Sternocleidomastoid (tissue), 1 donor: ENCODE data around the genes CGAS, FILIP1 and IMPG1.

- PRO-cap = no peak
Observed at GRCh38 chr6:69456436-69456741, 340.4 kb downstream of the LMBRD1 start.

- PRO-cap = no peak
Observed at GRCh38 chr6:69694380-69695529, 102.1 kb downstream of the LMBRD1 start.

GRCh38 chr6:69790162-69790521 lies 6.7 kb downstream of the LMBRD1 start:
- PRO-cap = no peak

- PRO-cap = bidirectional peak, plus-strand start at chr6:69796305, minus-strand start at chr6:69796151
Observed at GRCh38 chr6:69796013-69796380, 813 bp downstream of the LMBRD1 start.

- PRO-cap = no peak
Observed at GRCh38 chr6:69816003-69816330, 19.2 kb upstream of the LMBRD1 start.

- PRO-cap = no peak
Observed at GRCh38 chr6:70788439-70788776, 120.7 kb downstream of the SMAP1 start.

- PRO-cap = unidirectional peak, minus-strand start at chr6:73422548
Observed at GRCh38 chr6:73422376-73422831, 27.8 kb downstream of the DDX43 start.

GRCh38 chr6:73451784-73452544 lies at the start of gene CGAS:
CGAS (minus strand) TSS chr6:73452297.
- PRO-cap = bidirectional peak, plus-strand start at chr6:73451900, minus-strand start at chr6:73451876; bidirectional peak, plus-strand start at chr6:73452411, minus-strand start at chr6:73452276

- PRO-cap = no peak
Observed at GRCh38 chr6:73513943-73514222, 6.9 kb downstream of the EEF1A1 start.

GRCh38 chr6:73517703-73518138 lies 3.1 kb downstream of the EEF1A1 start:
- PRO-cap = no peak

DNA sequence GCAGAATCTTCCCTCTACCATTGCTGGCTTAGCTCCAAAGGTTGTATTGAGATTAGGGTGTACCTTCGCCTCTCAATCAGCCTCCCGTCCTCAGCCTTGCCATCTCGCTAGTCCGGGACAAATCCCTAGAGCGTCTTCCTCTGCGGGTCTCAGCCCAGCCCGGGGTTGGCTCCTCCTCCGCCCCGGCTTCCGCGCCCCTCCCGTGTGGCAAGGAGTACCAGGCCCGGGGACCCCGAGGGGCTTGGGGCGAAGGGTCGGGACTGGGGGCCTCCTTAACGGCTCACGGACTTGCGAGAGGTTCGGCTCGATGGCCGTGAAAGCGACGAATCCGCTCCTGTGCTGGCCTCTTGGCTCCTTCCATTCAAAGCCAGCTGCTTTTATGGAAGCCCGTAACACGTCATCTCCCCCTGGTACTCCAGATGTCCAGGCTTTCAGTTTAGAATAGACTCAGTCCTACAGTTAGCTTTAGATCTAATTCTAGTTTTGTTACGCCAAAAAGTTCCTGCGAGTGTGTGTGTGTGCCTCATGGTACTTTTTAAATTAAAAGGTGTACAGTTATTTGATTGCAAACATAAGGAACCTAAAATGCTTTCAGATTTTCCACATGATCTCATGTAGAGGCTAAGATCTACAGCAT lies 730 bp upstream of the EEF1A1 start:
- PRO-cap = bidirectional peak, plus-strand start at position 217 of the sequence, minus-strand start at position 92 of the sequence; bidirectional peak, plus-strand start at position 439 of the sequence, minus-strand start at position 349 of the sequence

DNA sequence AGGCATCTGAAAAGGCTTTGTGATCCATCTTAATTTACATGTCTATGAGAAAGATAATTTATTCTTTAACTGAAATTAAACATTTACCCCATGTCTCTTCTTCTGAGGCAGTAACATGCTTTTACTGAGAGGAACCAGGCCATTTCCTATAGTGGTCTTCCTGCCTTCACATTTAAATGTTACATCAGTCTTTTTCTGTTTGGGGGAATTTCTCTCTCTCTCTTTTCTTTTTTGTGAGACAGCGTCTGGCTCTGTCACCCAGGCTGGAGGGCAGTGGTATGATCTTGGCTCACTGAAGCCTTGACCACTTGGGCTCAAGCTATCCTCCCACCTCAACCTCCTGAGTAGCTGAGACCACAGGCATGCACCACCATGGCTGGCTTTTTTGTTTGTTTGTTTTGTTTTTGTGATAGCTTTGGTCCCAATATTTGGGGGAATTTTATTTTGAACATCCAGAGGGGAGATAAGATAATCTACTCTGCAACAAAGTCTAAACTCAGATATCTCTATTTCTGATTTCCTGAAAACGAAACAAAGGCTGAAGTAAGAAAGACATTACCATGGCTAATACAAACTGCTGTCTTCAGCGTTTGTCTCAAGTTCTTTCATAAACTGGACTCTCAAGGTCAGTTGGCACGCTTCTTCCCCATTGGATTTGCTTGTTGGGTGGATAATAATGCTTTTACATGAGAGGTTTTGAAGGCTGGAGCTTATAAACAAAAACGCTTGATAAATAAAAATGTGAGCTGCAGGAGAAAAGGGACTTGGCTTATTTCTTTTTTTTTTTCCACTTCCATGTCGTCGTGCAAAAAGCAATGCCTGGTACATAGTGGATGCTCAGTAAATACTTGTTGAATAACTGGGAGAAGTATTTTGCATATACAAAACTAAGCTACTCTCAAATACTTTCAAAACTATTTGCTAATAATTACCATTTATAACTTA lies 65.4 kb upstream of the EEF1A1 start:
- PRO-cap = no peak

- PRO-cap = no peak
Observed at GRCh38 chr6:73840626-73841694, 145.0 kb downstream of the CD109 start.

GRCh38 chr6:74137897-74138621 lies 442.1 kb downstream of the CD109 start:
- PRO-cap = no peak

GRCh38 chr6:75224171-75224619 lies 18.3 kb upstream of the COL12A1 start:
- PRO-cap = no peak

DNA sequence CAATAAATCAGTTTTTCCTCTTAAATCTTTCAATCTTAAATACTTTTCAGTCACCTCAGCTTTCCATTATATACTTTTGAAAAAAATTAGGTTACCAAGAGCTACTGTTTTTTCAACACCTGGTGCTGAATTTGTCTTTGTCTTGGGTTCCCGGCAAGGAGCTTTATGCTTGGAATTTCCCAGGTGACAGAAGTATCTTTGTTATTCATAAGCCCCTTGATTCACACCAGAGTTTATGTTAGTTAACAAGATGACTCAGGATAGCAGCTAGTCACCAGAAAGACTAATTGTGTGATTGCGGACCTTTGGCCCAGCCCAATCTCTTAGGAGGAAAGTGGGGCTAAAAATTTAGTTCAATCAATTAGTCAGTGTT lies 16.5 kb downstream of the TMEM30A start:
- PRO-cap = no peak

DNA sequence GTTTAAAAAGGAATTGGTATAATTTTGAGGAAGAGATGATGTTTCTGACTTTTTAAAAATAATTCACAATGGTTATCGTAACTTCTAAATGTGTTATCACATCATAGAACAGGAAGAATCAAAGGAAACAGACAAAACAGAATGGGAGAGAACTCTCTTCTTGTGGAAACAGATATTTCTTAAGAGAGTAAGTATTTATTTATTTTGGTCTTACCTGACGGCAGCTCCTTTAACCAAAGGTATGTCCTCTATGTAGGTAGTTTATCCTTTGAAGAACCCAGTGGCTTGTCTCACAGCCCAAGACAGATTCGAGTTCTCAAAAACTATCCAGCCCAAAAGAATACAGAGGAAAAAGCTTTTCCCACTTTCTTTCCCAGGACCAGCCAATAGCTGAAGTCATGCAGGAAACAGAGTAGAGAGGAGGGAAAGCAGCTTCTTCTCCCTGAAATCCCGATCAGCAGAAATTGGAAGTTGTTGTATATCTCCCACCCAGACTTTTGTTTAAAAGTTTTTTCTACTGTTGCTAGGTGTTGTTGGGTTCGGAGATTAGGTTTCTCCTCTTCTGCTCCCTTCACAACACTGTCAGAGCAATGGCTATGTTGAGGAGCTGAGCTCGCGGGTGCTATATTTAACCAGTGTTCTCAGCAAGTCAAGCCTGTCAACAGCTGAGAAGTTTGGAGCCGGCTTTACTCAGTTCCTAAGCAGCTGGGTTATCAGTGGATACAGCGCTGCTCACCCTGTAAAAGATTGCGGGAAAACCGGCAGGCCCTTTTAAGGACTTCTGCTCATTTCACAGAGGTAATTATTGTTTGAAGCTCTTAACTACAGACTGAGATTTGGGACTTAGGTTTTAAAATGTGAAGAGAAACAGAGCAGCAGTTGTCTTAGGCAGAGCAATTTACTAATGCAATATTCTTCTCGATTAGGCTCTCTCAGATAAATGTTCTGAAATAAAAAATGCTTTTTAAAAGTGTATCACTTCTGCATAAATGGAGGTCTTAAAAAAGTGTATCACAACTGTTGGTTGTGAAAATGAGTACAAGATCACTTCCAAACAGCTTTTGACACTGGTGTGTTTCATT lies at the start of gene FILIP1:
FILIP1 (minus strand) TSS at position 601 of the 1,082 bp plus-strand sequence.
- PRO-cap = bidirectional peak, plus-strand start at position 690 of the sequence, minus-strand start at position 581 of the sequence

- PRO-cap = no peak
Observed at GRCh38 chr6:75886731-75887074, 137.7 kb downstream of the MYO6 start.

GRCh38 chr6:76072577-76073030 lies at the start of gene IMPG1:
IMPG1 (minus strand) TSS chr6:76072662.
- PRO-cap = no peak

GRCh38 chr6:78858773-78859096 lies 8.6 kb upstream of the IRAK1BP1 start:
- PRO-cap = no peak